ENCODE data around the genes BCL7B and METTL27.

GRCh38 chr7:71579228-71580241, 447.6 kb downstream of the GALNT17 start:
- PRO-cap, 3 experiments = no peak in any of the 3 experiments

DNA sequence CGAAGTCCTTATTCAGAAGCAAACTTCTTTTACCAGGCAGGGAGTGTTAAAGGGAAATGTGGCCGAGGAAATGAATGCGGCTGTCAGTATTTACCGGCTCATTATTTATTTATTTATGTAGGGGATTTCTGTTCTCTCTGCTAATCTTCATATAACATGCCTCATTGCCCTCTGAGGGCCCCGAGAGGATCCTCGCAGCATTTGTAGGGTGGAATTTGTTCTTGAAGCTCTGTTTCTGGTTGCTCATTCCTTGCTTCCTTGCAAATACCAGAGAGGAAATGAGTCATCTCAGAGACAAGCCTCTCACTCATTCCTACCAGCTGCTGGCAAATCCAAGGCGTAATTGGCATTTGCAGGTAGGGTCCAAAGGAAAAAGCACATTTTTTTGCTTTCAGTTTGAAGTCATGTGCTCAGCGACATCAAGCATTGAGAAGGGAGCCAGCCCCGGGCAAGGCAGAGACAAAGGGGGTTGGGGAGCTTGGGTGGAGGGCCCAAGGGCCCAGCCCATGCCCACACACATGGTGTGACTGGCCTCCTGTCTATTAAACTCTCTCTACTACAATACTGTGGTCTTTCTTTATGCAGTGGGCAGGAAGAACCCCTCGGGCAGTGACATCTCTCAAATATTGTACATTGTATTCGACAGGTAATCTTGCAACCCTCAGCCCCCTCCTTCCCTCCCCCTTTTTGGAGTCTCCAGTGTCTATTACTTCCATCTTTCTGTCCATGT, 501.7 kb downstream of the GALNT17 start:
- PRO-cap, 3 experiments = no peak in any of the 3 experiments

DNA sequence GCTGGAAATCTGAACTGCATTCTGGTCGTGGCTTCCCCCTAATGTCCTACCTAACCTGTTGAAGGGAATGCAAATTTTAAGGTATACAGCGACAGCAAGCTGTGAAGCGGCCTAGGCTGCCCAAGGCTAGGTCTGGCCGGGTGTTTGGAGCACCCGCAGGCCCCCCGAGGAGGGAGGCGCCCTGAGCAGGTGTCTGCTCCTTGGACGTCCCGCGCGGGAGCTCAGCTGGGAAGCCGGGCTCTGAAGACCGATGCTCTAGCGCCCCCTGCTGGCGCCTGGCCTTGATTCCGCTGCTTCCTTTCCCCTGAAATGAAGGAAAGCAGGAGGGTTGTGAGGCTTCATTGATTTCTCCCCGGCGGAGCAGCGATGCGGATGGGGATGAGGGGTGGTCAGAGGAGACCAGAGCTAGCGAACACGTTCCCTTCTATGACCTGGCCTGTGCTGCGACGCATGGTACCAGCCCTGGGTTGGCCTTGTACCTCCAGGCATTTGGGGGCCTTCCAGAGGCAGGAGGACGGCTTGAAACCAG, 601.3 kb downstream of the GALNT17 start:
- PRO-cap, 3 experiments = no peak in any of the 3 experiments

DNA sequence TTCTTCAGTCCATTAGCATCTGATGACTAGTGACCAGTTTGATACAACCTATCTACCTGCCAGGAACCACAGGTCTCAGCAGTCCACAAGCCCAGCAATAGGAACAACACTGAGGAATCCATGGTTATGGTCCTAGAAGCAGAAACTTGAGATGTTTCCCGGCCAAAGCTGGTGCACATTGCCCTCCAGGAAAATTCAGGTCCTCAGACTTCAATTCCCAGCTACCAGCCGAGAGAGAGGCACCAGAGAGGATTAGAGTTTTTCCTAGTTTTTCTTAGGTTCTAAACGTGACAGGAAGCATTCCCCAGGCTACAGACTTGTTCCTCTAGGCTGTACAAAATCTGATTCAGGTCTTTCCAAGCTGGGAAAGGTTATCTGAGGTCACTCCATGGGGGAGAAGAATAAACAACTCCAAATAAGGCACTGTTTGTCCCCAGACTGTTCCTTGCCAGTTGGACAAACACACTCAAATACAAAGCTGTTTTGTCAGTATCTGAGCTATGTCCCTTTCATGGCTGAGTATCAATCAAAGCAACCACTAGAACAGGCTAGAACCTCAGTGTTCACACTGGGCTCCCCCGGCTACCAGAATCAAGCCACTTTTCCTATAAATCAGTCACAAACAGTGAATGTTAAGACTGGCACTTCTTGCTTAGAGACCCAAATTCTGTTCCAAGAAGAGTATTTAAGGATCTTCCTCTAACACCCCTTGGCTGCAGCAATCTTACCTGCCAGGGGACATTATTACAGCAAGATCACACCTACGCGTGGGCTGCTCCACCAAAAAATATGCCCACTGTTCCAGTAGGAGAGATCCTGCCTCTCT, 259.4 kb downstream of the CALN1 start:
- PRO-cap, 3 experiments = no peak in any of the 3 experiments

DNA sequence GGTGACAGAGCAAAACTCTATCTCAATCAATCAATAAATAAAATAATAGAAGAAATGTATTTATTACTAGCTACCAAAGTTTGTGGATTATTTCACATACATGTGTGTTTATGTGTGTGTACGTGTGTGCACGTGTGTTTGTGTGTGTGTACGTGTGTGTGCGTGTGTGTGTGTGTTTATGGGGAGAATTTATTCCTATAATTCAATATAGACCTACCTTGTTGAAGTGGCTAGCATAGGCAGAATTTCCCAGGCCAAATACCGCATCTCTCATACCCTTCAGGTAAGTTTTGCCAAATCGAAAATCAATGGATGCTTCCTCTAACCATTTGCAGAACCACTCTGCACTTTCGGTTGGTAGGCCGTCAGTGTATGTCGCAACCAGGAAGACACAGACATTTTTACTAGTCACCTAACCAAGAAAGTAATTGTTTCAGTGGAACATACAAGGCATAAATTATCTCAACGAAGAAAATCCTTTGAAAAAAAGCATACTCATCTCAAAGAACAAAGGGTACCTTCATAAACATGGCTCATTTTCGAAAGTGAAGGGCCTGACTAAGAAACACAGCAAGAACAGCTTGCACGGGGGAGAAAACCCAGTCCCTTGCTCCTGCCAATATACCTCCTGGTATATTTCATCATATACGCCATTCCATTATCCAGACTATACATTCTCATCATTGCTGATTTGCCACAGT, 17.6 kb downstream of the TYW1B start:
- PRO-cap, 3 experiments = no peak in any of the 3 experiments

DNA sequence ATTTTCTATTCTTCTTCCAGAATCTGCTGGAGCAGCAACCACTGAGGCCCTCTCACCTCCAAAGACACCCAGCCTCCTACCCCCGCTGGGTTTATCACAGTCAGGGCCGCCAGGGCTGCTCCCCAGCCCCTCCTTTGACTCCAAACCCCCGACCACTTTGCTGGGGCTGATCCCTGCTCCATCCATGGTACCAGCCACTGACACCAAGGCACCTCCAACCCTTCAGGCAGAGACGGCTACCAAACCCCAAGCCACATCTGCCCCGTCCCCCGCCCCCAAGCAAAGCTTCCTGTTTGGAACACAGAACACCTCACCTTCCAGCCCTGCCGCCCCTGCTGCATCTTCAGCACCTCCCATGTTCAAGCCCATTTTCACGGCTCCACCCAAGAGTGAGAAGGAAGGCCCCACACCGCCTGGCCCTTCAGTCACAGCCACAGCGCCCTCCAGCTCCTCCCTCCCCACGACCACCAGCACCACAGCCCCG, 17.0 kb downstream of the POM121 start:
- PRO-cap, 3 experiments = no peak in any of the 3 experiments

- PRO-cap, 3 experiments = no peak in any of the 3 experiments
Observed at GRCh38 chr7:73399175-73399803, 34.3 kb upstream of the FZD9 start.

DNA sequence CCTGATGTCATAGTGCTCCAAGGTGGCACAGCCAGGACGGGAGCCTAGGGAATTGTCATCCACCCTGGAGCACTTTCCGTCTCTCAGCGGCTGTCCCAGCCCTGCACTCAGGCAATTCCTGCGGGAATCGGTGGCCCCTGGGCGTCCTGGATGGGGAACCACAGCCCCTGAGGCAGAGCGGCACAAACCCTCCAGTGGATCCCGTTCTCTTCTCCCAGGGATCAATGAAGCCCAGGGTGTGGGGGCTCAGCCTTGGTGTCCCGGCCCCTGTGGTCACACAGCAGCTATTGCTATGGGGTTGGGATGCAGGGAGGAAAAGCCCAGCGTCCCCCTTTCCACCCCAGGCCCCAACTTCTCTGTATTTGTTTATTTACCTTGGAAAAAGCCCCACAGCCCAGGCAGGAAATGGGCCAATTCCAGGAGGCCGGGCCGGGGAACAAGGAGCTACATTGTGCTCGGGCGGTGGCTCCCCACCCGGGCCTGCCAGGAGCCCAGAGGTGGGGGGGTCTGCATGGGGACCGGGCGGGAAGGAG, 23.3 kb upstream of the FZD9 start:
- PRO-cap, 3 experiments = no peak in any of the 3 experiments

DNA sequence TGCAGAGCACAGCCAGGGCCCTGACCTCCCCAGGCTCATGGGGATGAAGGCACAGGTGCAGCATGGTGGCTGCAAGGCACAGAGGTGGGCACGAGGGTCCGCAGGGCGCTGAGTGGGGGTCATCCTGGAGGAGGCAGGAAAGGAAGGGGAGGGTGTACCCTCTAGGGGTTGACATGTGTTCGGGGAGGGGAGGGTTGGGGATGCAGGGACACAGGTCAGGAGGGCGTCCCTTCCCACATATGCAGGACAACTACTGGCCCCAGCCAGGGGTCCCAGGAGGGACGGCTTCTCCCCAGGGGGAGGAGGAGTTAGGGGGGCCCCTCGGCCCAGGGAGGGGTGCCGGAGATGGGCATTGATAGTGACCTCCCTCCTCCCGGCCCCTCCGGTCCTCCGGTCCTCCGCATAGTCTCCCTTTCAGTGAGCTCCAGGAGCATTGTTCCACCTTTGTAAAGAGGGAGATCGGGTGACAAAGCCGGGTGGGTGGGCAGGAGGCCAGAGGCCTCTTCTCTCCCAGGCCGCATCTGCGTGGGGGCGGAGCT, 4.6 kb upstream of the FZD9 start:
- PRO-cap, 3 experiments = no peak in any of the 3 experiments

DNA sequence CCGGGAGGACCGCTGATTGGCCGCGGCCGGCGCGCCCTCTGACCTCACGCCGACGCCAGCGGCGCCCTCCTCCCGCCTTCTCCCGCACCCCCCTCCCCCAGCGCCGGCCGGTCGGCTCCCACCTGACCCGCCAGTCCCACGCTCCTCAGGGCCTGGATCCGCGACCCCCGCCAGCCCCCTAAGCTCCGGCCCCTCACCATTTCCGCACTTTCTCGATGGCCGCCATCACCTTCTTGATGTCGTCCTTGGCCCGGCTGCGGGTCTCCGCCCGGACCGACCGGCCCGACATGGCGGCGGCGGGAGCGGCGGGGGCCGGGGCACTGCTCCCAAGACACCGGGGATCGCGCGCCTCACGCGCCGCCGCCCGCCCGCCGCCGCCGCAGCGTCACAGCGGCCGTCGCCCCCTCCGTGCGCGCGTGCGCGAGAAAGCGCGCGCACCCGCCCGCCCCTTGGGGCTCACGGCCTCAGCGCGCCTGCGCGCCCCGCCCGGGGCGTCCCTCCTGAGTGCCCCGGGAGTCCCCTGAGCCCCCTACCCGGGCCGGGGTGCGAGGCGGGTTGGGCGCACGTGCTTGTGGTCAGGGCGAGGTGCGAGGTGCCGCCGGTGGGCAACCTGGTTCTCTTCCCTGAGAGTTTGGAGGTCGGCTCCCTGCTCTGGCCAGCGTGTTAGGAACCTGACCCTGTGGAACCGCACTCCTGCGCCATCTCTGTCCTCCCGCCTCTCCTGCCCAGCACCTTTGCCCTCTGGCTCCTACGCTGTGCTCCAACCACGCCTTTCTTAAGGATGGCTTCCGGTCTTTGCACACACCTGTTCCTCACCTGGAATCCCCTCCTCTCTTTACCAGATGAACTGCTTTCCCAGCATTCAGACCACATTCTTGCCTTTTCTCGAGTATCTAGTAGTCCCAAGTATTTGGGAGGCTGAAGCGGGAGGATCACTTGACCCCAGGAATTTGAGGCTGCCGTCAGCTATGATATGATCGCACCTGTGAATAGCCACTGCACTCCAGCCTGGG, at the start of gene BCL7B:
Gene BCL7B (minus strand): TSS at position 401 of the 1,013 bp plus-strand sequence.
- PRO-cap, 3 experiments = peak in 3 of 3 experiments; most common plus-strand start position 85 of the sequence (in 2); most common minus-strand start position 389 of the sequence (in 2)

DNA sequence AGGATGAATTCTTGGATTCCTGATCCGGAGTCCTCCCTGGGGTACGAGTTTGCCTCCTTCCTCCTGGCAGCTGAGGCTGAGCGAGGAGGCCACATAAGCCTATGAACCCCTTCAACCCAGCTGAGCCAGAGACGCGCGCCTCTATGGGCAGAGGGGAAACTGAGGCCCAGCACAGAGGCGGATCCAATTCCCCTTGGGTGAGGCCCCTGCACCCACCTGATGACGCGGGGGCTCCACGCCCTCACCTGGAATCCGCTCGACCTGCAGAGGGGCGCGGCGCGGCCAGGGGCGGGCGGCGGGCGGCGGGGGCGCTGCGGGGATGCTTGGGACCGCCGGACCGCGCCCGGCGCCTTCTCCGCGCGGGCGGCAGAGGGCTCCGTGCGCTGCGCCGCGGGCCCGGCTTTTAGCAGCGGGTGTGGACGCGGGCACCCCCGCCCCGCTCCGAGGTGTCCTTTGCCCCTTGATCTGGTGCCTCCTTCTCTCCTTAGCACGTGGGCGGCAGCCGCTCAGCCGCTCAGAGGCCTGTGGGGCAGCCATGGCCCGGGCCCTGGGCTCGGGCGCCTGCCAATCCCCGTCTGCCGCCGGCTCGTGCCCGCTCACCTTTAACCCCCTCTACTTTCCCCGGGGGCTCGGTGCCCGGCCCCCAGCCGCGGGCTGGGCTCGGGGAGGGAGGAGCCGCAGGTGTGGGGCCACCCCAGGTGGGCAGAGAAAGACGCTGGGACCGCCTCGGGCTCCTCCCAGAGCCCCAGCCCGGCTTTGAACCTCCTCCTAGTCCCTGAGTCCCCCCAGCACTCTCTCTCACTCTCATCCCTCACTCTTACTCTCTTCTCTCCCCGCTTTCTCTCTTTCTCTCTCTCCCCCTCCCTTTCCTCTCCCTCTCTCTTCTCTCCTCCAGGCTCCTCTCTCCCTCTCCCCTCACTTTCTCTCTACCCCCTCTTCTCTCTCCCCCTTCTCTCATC, 19.8 kb upstream of the VPS37D start:
- PRO-cap, 3 experiments = no peak in any of the 3 experiments

GRCh38 chr7:73715326-73716374, 3.8 kb downstream of the STX1A start:
- PRO-cap, 3 experiments = no peak in any of the 3 experiments

DNA sequence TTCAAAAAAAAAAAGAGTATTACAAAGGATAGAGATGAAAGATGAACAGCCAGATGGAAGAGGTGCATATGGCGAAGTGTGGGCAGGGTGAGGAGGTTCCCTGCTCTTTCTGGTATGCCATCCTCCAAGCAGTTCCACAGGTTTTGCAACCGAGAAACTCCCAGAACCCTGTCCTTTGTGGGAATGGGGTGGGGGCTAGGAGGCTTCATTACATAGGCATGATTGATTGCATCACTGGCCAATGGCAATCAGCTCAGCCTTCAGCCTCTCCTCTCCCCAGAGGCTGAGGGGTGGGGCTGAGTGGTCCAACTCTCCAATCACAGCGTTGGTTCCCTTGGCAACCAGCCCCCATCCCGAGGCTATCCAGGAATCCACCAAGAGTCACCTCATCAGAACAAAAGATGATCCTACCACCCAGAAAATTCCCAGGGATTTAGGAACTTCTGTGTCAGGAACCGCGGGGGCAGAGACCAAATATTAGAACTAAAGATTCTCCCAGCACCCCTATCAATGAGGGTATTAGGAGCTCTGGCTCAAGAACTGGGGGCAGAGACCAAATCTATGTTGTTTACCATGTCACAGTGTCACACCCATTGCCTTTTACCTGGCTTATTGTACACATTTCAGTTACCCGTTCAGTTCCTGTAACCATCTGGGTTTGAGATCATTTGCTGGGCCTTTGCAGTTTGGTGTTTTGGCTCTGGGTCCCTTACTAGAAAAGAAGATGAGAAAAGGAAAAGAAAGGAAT, 22.7 kb upstream of the CLDN3 start:
- PRO-cap, 3 experiments = peak in 2 of 3 experiments; most common plus-strand start position 366 of the sequence (in 2); most common minus-strand start position 116 of the sequence (in 2)

- PRO-cap, 3 experiments = peak in 3 of 3 experiments; most common plus-strand start chr7:73842693 (in 3); most common minus-strand start chr7:73842507 (in 3)
Observed at GRCh38 chr7:73842030-73842932, at the start of gene METTL27. Gene METTL27, minus strand, starts transcription at chr7:73842516.

DNA sequence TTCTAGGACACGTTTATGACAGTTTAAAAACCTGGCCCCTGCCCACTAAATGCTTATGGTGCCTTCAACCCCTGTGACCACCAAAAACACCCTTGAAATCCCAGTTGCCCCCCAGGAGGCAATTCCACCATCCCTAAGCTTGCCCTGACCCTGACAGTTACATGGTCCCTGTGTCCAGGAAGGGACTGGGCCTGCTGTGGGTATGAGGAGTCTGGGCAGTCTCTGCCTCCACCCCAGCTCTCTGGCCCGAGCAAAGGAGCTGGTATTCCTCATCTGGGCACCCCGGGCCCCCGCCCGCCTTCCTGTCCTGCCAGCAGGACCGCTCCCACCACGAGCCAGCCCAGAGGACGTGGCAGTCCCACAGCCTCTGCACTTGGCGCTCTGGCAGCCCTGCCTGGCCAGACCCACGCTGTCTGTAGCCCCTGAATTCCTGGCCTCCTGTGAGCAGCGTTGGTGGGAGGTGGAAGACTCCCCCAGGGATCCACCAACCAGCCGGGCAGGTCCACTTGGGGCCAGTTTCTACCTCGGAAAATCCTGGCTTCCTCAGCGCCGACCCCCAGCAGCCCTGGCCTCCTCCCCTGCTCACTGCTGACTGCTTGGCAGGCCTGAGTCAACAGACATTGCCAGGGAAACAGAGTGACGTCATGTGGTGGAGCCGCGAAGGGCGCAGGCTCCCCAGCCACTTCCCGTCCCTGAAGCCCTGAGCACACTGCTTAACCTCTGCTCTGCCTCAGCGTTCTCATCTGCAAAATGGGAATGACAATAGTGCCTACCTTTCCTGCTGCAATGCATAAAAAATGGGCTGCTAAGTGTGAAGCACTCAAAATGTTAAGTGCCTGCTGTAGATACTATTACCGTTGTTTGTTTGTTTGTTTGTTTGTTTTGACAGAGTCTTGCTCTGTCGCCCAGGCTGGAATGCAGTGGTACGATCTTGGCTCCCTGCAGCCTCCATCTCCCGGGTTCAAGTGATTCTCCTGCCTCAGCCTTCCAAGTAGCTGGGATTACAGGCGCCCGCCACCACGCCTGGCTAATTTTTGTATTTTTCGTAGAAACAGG, 21.6 kb upstream of the LIMK1 start:
- PRO-cap, 3 experiments = peak in 3 of 3 experiments; most common plus-strand start position 682 of the sequence (in 2); most common minus-strand start position 594 of the sequence (in 3)

DNA sequence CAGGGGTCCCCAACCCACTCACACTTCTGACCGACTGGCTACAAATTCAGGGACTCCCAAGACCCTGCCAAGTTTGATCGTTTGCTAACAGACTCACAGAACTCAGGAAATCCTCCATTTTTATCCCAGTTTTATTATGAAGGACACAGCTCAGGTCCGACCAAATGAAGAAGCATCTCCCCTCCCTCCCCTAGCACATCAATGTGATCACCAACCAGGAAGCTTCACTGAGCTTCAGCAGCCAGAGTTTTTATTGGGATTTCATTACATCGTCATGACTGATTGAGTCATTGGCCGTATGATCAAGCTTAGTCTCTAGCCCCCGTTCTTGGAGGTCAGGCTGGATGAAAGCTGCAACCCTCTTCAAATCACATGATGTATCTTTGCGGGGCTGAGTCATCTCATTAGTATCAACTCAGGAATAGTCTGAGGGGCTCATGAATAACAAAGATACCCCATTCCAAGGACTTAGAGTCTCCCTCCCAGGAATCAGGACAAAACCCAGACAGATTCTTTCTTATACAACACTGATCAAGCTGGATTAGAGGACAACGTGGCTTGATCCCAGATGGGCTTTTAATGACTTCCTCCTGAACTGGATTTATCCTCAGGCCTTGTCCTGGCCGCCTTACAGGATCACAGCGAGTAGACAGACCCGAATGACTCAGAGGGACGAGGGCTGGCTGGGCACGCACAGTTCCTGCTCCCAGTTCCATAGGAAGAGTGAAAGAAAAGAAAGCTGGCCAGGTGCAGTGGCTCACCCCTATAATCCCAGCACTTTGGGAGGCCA, 14.4 kb downstream of the LIMK1 start:
- PRO-cap, 3 experiments = peak in 1 of 3 experiments; most common minus-strand start position 226 of the sequence (in 1)

DNA sequence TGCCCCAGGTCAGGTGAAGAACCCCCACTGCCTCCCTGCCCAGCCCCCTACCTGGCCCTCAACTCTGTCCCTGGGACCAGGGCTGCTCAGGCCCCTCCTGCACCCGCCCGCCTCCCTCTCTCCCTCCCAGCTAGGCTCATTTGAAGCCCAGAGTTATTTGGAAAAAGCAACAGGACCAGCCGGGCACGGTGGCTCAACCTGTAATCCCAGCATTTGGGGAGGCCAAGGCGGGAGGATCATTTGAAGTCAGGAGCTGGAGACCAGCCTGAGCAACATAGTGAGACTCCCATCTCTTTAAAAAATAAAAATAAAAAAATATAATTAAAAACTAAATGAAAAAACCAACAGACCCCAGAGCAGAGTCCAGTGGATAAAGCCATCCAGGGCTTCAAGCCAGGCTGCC, 685 bp downstream of the LAT2 start:
- PRO-cap, 3 experiments = no peak in any of the 3 experiments

- PRO-cap, 3 experiments = no peak in any of the 3 experiments
Observed at GRCh38 chr7:74306534-74307539, 17.6 kb downstream of the CLIP2 start.

- PRO-cap, 3 experiments = no peak in any of the 3 experiments
Observed at GRCh38 chr7:74403727-74404863, 49.6 kb upstream of the GTF2IRD1 start.

- PRO-cap, 3 experiments = no peak in any of the 3 experiments
Observed at GRCh38 chr7:74534873-74535645, 81.4 kb downstream of the GTF2IRD1 start.

Measured in Metastatic Breast Carcinoma in the Ovary (tissue), 3 donors.